ENCODE measurements around the gene MATN3.

GRCh38 chr2:16656649-16657528, 8.7 kb downstream of the CYRIA start:
- PRO-cap, 3 experiments: no peak in any of the 3 experiments
- RRBS: no CpG with 5 or more reads among the region's 9 CpGs

DNA sequence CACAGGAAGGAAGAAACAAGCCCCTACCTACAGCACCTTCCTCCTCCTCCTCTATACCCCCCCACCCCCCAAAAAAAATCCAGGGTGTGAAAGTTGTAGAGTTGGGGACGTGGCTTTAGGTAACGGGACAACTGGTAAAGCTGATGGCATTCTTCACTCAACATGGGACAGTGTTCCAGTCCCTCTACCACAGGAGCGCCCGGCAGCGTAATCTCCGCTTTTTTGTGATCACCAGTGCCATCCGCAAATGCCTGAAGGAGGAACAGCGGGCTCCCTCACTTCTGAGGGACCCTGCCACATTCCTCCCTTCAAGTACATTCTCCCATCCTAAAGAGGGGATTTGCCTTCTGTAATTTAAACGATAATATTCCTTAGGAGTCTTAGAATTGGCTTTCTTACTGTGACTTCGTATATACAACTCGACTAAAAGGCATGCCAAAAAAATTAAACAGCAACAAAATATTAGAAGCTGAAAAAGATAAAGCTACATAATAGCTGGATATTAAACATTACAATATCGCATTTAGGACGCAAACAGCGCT, 2.5 kb upstream of the VSNL1 start:
- PRO-cap, 3 experiments: no peak in any of the 3 experiments
- RRBS: no CpG with 5 or more reads among the region's 14 CpGs

DNA sequence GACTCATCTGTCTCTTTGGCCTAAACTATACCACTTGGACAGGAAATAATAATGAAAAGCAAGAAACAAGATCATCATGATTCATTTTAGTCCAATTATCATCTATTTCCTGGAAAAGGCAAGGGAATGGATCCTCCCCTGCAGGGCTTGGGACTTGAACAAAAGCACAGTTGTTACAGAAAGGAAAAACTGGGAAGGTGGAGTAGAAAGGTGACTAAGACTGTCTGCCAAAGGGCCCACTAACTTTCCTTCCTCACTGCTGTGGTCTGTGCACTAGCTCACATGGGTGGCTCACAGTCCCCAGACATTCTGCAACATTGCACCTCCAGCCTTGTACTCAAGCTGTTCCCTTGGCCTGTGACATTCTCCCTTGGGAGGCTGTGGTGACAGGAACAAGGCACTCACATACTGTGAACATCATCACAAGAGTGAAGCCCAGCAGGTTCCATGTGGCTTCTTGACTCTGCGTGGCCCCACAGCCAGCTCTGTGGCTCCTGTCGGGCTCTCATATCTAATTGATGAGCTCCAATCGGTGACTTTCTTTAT, 75.4 kb downstream of the VSNL1 start:
- PRO-cap, 3 experiments: peak in 1 of 3 experiments; most common plus-strand start position 363 of the sequence (in 1)
- RRBS: no CpG with 5 or more reads among the region's 3 CpGs

- PRO-cap, 3 experiments: no peak in any of the 3 experiments
- RRBS: no CpG with 5 or more reads among the region's 2 CpGs
Observed at GRCh38 chr2:17700029-17700616, 53.5 kb downstream of the SMC6 start.

DNA sequence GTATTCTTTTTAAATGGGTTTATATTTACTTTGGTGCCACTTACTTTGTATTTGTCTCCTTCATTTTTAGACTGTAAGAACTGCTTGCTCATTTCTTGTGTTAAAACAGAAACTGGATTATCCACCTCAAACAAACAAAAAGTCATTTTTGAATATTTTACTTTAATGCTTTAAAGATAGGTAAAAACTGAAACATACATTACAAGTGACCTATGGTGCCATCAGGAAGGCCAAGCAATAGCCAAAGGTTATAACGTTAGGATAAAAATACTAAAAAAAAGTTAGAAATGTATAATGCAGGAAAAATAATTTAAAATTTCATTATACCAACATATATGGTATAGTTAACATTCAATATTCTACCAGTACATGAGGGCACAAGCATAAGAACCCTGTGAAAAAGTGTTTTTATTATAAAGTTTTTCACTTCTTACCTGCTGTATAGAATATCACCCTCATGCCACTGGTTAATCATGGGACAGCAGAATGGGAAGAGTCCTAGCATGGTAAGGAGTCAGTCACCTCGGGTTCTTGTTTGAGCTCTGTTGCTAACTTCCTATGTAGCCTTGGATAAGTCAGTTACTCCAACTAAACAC, 27.2 kb downstream of the SMC6 start:
- PRO-cap, 3 experiments: no peak in any of the 3 experiments
- RRBS: no CpG with 5 or more reads among the region's 2 CpGs

GRCh38 chr2:17741370-17741811, 12.2 kb downstream of the SMC6 start:
- PRO-cap, 3 experiments: no peak in any of the 3 experiments
- RRBS: no CpG with 5 or more reads among the region's 2 CpGs

GRCh38 chr2:17934587-17935163, 56.2 kb downstream of the KCNS3 start:
- PRO-cap, 3 experiments: no peak in any of the 3 experiments
- RRBS: no CpG with 5 or more reads among the region's 6 CpGs

DNA sequence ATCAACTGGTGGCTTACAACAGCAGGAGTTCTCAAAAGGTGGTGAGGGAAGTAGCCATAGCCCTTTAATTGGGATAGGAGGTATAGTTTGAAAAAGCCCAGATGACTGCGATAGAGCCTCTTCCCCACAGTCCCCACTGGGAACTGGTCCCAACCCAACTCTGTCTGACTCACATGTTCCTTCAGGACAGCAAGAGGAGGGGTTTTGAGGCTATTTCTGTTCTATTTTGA, 98.2 kb downstream of the KCNS3 start:
- PRO-cap, 3 experiments: no peak in any of the 3 experiments
- RRBS: no CpG with 5 or more reads among the region's 1 CpG

DNA sequence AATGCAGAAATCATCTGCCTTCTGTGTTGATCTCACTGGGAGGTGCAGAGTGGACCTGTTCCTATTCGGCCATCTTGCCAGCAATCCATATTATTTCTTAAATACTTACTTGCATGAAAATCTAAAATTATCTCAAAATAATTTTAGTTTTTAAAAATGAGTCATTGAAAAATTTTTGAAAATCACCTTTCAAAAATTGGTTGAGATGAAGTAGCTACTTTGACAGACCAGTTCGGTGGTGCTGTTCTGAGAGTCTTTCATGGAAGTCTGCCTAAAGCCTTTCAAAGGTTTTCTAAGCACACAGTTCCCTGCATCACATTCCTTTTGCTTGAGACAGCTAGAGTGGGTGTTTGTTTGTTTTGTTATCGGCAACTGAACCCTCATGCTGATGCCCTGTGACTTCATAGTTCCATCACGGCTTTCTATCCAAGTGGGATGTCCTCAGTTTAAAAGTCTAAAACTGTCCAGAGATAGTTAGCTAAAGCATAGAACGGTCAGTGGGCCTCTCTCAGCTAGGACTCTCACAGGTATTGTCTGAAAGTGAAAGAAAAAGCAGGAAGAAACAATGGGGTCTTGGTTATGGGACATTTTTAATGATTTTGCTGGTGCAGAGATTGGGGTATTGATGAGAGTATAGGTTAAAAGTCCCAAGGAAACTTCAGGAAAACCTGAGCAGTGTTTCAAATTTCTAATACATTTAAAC, 337.4 kb downstream of the OSR1 start:
- PRO-cap, 3 experiments: peak in 3 of 3 experiments; most common plus-strand start position 477 of the sequence (in 2)
- RRBS: no CpG with 5 or more reads among the region's 5 CpGs

GRCh38 chr2:19336802-19337568, 21.4 kb downstream of the OSR1 start:
- PRO-cap, 3 experiments: no peak in any of the 3 experiments
- RRBS: no CpG with 5 or more reads among the region's 3 CpGs

- PRO-cap, 3 experiments: no peak in any of the 3 experiments
- RRBS: 27% methylated on average over 21 of the region's 40 CpGs
Observed at GRCh38 chr2:19350236-19350825, 8.1 kb downstream of the OSR1 start.

- PRO-cap, 3 experiments: no peak in any of the 3 experiments
- RRBS: no CpG with 5 or more reads among the region's 5 CpGs
Observed at GRCh38 chr2:19540610-19541235, 182.3 kb upstream of the OSR1 start.

DNA sequence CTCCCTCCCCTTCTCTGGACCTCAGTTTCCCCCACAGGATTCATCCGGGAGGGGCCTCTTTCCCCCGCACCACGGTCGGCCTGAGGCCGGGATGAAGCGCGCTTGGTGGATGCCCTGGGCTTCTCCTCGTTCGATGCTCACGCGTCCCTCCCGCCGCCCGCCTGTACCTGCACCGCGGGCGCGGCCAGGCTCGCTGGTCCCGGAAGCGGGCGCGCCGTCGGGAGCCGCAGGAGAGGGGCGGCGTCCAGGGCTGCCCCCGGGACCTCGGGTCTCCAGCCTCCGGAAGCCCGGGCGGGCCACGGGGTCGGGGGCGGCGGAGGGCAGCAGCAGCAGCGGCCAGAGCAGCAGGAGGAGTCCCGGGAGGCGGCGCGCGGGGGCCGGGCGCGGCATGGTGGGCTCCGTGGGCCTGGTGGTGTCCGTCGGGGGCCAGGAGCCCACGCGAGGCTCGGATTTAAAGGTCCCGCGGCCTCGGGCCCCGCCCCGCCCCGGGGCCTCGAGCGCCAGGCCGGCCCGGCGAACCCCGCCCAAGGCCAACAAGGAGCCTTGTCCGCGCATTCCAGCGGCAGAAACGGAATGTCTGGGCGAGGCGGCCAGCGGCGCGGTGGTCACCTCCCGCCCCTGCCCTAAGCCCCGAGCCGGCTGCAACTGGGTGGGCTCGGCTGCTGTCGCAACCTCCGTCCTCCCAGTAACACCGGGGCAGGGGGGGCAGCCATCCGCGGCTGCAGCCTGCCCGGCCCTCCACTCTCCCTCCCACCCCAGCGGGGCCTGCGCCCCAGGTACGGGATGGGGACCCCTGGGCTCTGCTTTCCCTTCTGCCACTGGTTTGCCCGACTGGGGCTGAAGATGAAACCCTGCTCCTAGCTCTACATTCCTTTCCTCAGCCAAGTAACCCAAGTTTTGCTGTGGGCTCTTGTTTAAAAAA, at the start of gene MATN3:
MATN3 (minus strand) TSS at position 427 of the 922 bp plus-strand sequence.
- PRO-cap, 3 experiments: peak in 3 of 3 experiments; most common plus-strand start position 565 of the sequence (in 3)
- RRBS: 2% methylated on average over 45 of the region's 87 CpGs

- PRO-cap, 3 experiments: no peak in any of the 3 experiments
- RRBS: no CpG with 5 or more reads among the region's 5 CpGs
Observed at GRCh38 chr2:20062551-20063033, 11.2 kb upstream of the LAPTM4A start.

DNA sequence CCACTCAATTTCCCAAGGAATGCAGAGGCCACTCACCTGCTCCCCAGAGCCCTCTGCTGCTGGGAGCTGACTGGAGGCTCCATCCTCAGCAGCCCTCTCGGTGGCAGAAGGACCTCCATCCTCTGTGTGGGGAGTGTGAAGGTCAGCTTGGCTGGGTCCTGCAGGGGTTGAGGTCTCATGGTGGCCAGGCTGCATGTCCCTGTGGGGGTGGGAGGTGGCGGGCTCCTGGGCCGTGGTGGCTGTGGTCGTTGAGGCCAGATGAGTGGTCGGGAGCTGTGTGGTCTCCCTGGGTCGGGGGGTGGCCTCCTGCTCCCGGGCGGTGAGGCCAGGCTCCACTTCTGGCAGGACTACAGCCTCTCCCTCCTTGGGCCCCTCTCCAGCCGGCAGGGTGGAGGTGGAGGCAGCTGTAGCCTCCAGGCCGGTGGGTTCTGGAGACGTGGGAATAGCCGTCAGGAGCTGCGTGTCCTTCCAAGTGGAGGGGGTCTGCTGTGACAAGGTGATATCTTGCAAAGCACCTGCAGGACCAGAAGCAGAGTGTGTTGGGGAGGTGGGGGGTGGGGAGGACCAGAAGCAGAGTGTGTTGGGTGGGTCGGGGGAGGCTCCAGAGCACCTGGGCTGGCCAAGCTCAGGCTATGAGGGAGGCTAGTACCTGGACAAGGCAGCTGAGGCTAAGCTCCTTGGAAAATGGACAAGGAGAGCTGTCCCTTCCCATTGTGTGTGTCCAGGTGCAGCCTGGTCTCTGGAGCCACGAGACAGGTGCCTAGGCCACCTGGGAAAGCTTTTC, 21.0 kb downstream of the SDC1 start:
- PRO-cap, 3 experiments: no peak in any of the 3 experiments
- RRBS: 42% methylated on average over 3 of the region's 15 CpGs

GRCh38 chr2:20204996-20205649, 19.8 kb downstream of the SDC1 start:
- PRO-cap, 3 experiments: no peak in any of the 3 experiments
- RRBS: 43% methylated on average over 1 of the region's 7 CpGs

GRCh38 chr2:20207872-20208968, 16.7 kb downstream of the SDC1 start:
- PRO-cap, 3 experiments: no peak in any of the 3 experiments
- RRBS: 30% methylated on average over 2 of the region's 18 CpGs

DNA sequence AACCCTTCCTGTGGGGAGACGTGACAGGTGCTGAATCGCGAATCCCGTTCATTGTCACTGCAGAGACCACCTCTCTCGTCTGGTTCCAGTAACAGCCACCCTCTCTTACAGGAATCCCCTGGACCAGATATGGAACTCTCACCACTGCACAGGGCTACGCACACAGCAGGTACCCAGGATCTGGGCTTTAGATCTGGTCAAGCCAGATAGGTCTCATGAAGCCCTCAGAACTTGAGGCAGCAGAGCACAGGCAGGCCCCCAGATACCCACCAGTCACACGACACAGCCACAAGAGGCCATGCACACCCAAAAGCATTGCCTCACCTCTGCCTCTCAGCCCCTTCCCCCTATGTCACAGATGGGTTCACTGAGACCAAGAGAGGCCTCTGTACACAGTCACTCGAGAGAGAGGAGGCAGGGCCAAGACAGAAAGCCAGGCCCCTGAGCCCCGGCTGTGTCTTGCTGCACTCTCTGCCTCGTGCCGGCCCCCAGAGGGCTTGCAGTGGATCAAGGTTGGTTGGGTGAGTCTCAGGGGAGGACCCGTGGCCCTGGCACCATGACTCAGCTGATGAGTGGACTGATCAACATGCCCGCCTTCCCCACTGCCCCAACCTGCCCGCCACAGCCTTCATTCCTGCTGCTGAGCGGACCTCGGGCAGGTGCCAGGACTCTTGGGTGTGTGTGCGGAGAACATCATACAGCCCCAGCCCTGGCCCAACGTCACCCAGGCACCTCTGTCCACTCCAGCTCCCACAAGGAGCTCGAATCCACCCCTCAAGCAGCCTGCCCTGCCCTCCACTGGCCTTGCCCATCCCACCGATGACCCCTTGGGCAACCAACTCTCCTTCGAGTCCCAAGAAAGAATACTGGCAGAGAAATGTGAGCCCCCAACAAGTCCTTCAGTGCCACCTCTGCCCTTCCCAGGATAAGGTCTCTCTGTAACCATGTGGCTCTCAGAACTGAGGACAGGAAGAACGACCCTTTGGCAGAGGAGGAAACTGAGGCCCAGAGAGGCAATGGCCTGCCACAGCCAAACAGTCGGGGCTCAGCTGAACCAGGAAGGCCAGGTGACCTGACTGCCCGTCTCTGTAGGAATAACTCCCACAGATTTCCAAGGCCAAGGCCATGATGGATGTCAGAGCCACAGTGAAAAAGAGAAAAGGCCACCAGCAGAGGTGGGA, 7.4 kb downstream of the SDC1 start:
- PRO-cap, 3 experiments: no peak in any of the 3 experiments
- RRBS: no CpG with 5 or more reads among the region's 24 CpGs

DNA sequence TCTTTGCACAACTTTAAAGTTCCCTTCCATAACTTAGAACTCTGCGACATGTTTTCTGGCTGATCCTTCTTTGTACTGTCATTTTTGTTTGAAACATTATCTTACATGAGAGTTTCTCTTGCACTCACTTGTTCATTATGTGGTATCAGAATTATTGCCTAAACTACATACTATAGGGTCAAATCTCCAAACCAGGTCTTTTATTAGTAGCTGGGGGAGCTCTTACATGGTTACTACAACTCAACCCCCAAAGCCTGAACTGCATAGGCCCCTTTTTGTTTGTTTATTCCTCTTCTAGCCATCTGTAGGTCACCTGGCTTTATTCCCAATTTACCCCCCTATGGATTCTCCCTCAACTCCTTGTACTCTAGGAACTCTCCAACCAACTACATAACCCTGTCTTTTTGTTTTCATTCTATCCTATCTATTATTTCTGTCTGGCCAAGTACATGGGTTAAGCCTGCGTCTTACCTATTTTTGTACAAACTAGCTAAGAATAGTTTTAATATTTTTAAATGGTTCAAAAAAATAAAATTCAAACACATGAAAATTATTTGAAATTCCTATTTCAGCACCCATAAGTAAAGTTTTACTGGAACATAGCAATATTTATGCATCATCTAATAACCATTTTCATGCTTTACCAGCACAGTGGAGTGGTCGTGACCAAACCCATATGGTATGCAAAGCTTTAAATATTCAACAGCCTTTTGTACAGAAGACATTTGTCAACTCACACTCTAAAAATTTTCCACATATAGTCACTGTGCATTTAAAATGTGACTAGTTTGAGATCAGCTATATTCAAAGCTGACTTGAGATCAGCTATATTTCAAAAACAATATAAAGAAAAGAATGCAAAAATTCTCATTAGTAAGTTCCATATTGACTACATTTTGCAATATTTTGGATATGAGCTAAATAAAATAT, 46.5 kb downstream of the PUM2 start:
- PRO-cap, 3 experiments: no peak in any of the 3 experiments
- RRBS: no CpG with 5 or more reads among the region's 3 CpGs

- PRO-cap, 3 experiments: no peak in any of the 3 experiments
- RRBS: no CpG with 5 or more reads among the region's 5 CpGs
Observed at GRCh38 chr2:20370209-20370708, 19.6 kb upstream of the PUM2 start.

All from breast (tissue), 4 donors.